Heart right ventricle (tissue), 2 donors: ENCODE data around the gene ELN.

DNA sequence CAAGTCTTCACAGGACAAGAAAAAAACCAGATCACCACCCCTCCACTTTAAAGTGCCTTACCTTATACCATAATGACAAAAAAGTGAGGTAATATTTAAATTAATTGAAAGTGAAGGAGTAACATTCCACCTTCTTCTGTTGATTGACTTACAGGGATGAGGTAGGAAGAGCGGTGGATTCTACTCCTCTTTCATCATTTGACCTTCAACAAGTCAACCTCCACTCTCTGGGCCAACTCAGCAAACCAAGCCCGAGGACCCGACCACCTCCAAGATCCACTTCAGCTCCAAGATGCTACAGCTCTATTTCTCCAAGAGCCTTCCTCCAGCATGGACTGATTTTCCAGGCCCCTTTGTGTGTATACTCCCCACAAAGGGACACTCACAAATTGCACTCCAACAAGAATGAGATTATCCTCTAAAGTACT, 1.8 kb downstream of the BAZ1B start:
- PRO-cap, 2 experiments = no peak in any of the 2 experiments

DNA sequence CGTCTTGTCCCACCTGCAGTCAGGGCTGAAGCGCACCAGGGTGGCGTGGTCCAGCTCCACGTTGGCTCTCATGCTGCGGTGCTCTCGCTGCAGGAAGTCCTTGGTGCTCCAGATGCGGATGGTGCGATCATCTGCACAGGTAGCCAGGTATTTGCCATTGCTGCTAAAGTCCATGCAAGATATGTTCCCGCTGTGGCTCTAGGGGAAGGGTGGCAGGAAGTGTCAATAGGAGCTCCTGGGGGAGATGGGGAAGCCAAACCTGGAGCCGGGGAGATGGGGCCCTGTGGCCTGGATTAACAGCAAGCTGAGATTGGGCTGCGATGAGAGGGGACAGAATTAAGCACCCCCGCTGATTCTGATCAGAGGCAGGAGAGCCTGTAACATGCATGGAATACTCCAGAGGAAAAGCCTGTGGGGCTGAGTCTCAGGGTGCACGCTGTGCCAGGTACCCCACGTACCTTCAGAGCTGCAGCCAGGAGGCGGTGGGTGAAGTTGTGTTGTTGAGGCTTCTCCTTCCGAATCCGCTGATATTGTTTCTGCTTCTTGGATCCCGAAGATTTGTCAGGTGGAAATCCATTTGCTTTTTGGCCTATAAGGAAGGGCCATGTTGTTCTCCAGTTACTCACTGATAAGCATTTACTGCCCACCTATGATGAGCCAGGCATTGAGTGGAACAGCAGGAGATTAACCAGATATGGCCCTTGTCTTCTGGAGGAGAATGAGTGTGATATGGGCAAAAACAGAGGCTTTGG, 4.3 kb downstream of the TBL2 start:
- PRO-cap, 2 experiments = no peak in any of the 2 experiments

- PRO-cap, 2 experiments = no peak in any of the 2 experiments
Observed at GRCh38 chr7:73706249-73706718, 13.2 kb downstream of the STX1A start.

- PRO-cap, 2 experiments = no peak in any of the 2 experiments
Observed at GRCh38 chr7:73718511-73719116, 855 bp downstream of the STX1A start.

GRCh38 chr7:73734477-73735509, 3.8 kb downstream of the ABHD11 start:
- PRO-cap, 2 experiments = no peak in any of the 2 experiments

DNA sequence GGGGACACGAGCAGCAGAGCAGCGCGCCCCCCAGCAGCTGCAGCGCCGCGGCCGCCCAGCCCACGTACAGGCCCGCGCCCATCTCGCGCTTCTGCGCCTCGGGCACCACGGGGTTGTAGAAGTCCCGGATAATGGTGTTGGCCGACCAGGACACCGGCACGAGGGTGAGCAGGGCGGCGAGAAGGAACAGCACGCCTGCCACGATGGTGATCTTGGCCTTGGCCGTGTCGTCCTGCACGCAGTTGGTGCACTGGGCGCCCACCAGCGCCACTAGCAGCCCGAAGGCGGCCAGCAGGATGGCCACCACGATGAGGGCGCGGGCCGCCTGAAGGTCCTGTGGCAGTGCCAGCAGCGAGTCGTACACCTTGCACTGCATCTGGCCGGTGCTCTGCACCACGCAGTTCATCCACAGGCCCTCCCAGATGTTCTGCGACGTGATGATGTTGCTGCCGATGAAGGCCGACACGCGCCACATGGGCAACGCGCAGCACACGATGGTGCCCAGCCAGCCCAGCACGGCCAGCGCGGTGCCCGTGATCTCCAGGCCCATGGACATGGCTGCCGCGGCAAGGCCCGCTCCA, 486 bp downstream of the CLDN3 start:
- PRO-cap, 2 experiments = no peak in any of the 2 experiments

- PRO-cap, 2 experiments = no peak in any of the 2 experiments
Observed at GRCh38 chr7:73827335-73828627, 3.0 kb upstream of the CLDN4 start.

DNA sequence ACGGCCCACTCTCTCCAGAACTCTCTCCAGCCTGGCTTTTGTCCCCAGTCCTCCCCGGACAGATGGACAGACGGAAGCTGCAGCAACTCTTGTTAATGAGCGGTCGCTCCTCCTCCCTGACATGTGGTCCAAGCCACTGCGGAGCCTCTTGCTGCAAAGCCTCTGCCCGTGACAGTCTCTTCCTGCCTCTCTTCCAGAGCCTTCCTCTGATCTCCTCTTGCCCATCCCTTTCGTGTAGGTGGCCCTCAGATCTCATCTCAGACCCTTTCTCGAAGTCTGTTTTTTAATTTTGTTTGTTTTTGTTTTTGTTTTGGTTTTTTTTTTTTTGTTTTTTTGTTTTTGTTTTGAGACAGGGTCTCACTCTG, 46.0 kb downstream of the TMEM270 start:
- PRO-cap, 2 experiments = no peak in any of the 2 experiments

DNA sequence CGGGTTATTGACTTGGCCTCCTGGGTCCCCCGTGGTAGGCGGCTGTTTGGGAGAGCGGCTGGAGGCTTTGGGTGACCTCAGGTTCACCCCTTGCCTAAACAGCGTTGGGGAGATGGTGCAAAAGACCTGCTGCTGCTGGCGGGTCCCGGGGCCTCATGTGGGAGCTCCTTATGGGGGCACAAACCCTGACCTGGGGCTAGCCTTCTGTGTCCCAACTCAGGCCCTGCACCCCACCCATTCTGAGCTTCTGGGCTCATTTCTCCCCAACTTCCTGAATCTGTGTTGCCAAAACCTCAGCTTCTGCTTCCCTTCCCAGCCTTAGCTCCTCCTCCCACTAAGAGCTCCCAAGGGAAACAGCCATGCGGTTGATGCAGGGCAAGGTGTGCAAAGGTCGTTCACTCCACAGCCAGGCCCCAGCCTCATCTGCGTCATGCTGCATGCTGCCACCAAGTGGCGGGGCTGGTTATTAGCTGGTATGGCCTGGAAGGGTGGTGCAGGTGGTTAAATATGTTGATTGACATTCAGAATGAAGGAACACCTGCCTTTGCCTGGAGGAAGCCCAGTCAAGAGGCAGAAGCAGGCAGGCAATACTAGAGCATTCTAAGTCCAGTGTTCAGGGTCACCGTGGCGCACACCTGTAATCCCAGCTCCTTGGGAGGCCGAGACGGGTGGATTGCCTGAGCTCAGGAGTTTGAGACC, 49.0 kb upstream of the ELN start:
- PRO-cap, 2 experiments = no peak in any of the 2 experiments

DNA sequence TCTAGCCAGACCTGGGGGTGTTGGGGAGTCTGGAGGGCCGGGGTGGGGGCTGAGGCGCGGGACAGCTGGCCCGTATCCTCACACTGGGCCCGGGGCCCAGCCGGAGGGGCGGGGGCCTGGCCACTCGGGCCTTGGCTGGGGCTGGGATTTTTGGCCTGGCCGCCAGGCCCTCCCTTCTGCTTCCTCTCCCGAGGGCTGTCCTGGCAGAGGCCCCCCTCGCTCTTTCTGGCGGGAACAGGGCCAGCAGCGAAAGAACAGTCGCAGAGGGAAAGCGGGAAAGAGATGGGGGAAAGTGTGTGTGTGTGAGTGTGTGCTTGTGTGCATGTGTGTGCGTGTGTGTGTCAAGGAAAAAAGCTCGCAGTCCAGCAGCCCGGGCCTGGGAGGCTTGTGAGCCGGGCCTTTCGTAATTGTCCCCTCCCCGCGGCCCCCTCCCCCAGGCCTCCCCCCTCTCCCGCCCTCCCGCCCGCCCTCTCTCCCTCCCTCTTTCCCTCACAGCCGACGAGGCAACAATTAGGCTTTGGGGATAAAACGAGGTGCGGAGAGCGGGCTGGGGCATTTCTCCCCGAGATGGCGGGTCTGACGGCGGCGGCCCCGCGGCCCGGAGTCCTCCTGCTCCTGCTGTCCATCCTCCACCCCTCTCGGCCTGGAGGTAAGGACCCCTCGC, at the start of gene ELN:
Gene ELN (plus strand): TSS at position 553 of the 664 bp plus-strand sequence.
- PRO-cap, 2 experiments = peak in 2 of 2 experiments; most common plus-strand start position 556 of the sequence (in 2); most common minus-strand start position 99 of the sequence (in 1)

GRCh38 chr7:74032922-74033995, 5.3 kb downstream of the ELN start:
- PRO-cap, 2 experiments = no peak in any of the 2 experiments

GRCh38 chr7:74034001-74034689, 6.2 kb downstream of the ELN start:
- PRO-cap, 2 experiments = no peak in any of the 2 experiments

DNA sequence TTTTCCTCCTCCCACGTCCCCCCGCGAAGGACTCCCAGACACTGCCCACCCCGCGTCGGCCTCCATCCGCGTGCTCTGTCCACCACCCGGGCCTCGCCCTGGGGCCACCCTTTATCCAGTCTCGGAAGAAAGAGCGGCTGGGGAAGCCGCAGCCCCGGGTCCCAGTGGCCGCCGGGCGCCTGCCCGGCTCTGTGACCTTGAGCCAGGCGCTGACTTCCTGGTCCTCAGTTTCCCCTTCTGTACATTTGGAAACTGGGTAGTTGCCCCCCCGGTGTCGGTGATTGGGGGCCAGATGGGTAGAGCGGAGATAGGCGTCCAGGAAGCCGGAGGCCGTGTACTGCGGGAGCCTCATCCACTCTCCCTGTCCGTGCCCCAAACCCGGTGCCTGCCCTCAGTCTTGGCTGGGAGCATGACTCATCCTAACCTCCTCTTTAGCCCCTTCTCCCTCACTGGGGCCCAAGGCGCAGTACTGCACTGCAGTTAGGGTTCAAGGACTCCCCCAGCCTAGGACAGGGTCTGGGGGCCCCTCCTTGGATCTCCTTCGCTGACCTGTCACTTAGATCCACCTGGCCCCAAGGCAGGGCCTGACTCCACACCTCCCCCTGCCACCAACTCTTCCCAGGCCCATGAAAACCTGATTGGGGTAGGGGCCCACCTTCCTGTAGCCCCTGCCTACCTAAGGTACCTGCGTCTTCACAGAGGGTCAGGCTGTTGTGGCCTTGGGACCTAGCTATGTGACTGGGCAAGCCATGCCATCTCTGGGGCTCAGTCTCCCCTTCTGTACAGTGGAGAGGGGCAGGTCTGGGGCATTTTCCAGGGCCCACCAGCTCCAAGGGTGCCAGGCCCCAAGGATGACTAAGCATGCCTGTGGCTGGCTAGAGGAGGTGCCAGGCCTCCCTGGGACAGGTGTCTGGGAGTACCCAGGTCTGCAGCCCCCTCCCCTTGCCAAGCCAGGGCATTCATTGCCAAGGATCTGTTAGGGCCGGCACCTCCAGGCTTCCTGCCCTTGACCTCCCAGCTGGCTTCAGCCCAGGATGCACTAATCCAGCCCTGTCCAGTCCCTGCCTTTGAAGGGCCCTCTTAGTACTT, 1.0 kb downstream of the LIMK1 start:
- PRO-cap, 2 experiments = no peak in any of the 2 experiments

DNA sequence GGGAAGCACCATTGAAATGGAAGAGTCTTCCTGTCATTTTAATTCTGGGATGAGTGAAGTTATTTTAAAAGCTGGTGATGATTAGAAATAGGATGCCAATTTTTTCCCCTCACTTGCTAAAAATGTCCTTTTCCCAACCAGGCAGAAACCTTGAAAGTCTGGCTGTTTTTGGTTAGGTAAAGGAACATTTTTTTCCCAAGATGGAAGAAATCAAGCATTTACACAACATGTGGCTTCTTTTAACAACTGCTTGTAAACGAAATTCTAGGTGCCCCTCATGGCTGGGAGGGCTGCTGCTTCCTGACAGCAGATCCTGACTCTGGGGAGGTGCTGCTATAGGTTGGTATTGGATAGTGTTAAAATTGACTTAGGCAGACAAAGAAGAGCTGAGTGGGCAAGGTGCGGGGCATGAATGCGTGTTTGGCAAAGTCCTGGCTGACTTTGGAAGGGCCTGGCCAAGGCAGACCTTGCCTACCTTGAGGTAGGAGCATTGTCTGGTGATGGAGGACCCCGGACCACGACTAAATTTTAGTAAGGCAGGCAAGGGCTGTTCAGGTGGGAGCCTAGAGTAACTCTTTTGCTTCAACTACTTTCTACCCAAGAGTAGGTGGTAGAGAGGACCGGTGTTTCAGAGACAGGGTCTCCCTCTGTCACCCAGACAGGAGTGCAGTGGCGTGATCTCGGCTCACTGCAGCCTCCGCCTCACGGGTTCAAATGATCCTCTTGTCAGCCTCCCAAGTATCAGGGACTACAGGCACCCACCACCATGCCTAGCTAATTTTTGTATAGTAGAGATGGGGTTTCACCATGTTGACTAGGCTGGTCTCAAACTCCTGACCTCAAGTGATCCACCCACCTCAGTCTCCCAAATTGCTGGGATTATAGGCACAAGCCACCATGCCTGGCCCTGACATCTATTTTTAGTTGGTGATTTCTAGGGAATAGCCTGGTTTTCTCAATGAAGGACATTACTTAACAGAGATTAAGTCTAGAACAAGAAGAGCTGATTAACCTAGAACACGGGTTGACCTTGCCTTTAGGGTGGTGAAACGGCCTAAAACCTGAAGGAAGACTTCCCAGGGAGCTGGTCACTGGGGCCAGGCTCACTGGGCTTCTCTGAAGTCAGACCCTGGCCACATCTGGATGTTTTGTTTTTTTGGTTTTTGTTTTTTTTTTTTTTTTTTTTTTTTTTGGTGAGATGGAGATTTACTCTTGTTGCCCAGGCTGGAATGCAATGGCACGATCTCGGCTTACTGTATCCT, 12.2 kb upstream of the LAT2 start:
- PRO-cap, 2 experiments = no peak in any of the 2 experiments

DNA sequence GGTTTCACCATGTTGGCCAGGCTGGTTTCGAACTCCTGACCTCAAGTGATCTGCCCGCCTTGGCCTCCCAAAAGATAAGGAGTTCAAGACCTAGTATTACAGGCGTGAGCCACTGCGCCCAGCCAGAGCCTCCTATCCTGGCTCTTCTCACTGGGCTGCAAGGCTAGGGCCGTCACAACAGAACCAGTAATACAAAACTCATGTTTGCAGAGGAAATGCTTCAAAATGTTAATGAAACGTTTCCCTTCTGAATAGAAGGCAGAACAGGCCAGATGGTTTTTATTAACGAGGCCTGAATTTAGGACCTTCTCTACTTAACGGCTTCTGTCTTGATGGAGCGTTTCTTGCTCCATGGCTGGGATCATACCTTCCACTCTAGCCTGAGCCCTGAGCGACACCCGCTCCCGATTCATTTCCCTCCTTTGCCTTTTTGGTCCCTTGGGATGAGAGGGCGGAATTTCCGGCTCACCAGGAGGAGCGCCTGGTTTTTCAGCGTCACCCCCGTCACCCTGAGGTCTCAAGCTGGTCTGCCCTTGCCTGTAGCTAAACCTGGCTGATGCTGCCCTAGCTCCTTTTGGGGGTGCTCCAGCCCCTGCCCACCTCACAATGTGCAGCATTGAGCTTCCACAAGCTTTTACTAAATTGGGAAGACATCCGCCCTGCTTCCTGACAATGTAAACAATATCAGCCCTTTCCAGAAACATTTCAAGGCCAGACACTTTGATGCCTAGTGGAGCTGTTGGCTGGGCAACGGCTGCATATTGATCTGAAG, 5.1 kb downstream of the CLIP2 start:
- PRO-cap, 2 experiments = peak in 2 of 2 experiments; most common plus-strand start position 512 of the sequence (in 2); most common minus-strand start position 382 of the sequence (in 2)

GRCh38 chr7:74306534-74307539, 17.6 kb downstream of the CLIP2 start:
- PRO-cap, 2 experiments = no peak in any of the 2 experiments

GRCh38 chr7:74371830-74372609, 81.7 kb upstream of the GTF2IRD1 start:
- PRO-cap, 2 experiments = no peak in any of the 2 experiments

DNA sequence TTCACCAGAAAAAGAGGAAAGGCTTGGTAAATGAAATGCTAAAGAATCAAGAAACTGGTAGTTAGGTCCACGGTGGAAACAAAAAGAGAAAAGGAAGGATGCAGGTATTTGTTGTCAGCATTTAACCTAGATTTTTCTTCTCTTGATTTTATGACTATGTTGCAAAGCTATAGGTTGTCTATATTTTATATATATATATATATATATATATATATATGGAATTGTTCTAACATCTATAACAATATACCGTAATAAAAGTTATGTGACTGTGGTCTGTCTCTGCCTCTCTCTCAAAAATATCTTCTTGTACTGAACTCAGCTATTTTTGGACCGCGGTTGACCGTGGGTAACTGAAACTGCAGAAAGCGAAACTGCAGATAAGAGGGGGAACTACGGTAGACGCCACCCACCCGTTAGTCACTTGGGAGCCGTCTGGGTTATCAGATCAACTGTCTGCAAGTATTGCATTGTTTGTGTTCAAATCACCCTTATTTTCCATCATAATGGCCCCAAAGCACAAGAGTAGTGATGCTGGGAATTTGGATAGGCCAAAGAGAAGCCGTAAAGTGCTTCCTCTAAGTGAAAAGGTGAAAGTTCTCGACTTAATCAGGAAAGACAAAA, 7.6 kb upstream of the GTF2I start:
- PRO-cap, 2 experiments = peak in 2 of 2 experiments; most common plus-strand start position 376 of the sequence (in 1); most common minus-strand start position 311 of the sequence (in 1)

GRCh38 chr7:74656835-74657617, 492 bp upstream of the GTF2I start:
- PRO-cap, 2 experiments = peak in 2 of 2 experiments; most common plus-strand start chr7:74656975 (in 1); most common minus-strand start chr7:74657461 (in 1)

- PRO-cap, 2 experiments = no peak in any of the 2 experiments
Observed at GRCh38 chr7:74724494-74724960, 49.3 kb upstream of the NCF1 start.